Skeletal muscle satellite cell (primary cell): Measurements from ENCODE around the genes FLT3LG and VRK3.

DNA sequence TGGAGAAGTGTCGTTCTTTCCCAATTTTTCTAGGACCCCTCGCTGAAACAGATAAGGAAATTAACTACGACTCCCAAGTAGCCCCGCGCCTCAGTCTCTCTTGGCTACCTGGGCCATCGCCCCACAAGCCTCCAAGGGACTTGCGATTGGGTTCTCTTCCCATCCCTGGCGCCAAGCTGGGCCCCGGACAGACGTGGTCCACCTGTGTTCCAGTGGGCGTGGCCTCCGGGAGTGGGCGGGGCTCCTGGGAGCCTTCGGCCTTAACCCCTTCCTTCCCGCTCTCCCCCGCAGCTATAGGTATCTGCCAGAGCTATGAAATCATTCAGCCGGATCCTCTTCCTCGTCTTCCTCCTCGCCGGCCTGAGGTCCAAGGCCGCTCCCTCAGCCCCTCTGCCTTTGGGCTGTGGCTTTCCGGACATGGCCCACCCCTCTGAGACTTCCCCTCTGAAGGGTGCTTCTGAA is 962 bp downstream of the GFY start:
- CAGE, long polyA plus RNA, result no peak

DNA sequence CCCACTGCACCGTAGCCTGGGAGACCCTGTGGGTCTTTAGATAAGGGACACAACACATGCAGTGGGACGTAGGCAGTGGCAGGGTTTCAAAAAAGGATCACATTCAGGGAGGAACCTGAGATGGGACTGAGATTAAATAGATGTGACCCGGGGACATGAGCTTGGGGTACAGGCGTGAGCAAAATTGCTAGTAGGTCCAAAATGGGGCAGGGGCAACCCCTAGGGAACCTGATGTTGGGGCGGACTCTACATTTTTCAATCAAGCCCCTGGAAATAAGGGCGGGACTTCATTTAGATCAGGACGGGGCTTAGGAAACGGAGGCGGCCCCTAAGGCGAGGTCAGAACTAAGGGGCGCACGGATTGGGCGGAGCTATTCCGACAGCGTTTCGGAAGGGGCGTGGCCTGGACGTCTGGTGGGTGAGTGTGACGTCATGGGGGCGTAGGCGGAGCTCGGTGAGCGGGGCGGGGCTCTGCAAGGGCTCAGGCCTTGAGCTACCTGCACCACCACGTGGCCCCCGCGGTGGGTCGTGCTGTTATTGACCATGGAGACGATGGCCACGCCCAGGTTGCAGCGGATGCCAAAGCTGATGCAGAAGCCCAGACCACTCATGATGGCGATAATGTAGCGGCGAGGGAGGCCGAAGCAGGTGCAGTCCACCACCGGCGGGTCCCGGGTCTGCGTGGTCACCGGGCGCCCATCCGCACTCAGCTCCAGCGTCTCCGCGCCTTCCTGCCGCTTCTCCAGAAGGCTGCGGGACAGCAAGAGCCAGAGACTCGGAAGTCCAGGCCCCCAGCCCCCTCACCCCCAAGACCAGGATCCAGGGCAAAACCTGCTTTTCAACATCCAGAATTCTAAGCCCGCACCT is 5.0 kb downstream of the SLC17A7 start:
- CAGE, long polyA plus RNA, result no peak

- CAGE, long polyA plus RNA, result no peak
These were observed 3.1 kb downstream of the SLC17A7 start for GRCh38 chr19:49438227-49438695.

DNA sequence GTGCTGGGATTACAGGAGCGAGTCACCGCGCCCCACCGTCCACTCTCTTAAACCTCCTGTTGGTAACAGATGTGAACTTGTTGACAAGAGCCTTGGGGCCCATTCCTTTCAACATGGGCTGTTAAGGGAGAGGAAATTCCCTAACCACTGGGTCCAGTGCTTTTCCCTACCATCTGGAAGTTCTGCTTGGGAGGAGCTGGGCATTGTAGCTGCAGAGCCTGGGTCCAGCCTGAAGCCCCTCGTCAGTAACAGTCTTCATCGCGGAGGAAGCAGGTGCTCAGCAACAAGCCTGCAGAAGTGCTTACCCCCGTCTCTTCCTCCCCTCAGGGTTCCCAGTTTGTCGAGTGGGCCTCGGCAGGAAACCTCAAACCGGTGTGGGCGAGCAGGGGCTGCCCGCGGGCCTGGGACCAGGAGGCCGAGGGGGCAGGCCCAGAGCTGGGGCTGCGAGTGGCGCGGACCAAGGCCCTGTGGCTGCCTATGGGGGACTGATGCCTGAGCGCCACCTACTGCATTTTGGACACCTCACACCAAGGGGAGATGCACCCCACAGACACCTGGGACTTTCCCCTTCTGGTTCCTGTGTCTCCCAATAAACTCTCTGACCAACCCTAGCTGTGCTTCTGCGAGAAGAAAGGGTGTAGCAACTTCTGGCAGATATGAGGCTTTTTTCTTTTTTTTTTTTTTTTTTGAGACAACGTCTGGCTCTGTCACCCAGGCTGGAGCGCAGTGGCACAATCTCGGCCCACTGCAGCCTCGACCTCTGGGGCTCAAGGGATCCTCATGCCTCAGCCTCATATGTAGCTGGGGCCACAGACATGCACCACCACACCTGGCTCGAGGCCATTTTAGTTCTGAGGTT is 3.8 kb upstream of the FLT3LG start:
- CAGE, long polyA plus RNA, result no peak

DNA sequence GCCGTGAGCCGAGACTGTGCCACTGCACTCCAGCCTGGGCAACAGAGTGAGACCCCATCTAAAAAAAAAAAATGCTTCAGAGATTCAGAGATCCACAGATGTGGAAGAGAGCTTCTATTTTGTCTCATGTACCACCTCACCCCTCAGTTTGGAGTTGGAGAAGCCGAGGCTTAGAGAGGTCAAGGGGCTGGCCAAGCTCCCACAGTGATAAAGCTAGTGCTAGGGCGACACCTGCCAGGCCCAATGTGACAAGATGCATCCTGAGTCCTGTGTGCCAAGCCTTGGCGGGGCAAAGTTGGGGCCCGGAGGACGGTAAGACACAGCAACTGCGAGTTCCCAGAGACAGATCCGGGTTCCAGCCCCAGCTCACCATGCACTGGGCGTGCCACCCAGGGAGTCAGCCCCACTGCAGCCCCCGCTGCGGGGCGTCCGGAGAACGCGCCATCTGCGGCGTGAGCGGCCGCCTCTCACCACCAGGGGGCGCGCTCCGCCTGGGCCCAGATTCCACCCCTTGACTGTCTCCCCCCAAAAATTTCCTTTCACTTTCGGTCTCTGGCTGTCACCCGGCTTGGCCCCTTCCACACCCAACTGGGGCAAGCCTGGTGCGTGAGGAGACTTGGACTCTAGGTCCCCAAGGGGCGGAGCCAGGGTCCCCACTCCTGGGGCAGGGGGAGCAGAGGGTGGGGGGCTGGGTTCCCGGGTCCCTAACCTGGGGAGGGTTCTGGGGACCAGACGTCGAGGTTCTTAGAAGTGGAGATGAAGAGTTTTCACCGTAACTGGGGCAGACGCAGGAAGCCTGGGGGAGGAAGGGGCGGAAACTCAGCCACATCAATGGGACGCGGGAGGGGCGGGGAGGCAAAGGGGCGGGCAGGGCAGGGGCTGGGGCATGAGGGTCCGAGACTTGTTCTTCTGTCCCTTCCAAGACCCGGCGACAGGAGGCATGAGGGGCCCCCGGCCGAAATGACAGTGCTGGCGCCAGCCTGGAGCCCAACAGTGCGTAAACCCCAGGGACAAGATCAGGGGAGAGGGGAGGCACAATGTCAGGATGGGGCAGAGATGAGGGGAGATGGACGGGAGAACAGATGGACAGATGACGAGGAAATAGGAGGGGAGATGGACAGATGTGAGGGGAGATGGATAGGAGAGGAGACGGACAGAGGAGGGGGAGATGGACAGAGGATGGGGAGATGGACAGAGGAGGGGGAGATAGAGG is at the start of gene FLT3LG:
FLT3LG (plus strand) TSS at position 536 of the 1,213 bp plus-strand sequence.
- CAGE, long polyA plus RNA, result no peak

- CAGE, long polyA plus RNA, result no peak
These were observed 1.7 kb downstream of the RPL13A start for GRCh38 chr19:49489218-49489437.

- CAGE, long polyA plus RNA, result no peak
These were observed 24.5 kb downstream of the NOSIP start for GRCh38 chr19:49555916-49556212.

DNA sequence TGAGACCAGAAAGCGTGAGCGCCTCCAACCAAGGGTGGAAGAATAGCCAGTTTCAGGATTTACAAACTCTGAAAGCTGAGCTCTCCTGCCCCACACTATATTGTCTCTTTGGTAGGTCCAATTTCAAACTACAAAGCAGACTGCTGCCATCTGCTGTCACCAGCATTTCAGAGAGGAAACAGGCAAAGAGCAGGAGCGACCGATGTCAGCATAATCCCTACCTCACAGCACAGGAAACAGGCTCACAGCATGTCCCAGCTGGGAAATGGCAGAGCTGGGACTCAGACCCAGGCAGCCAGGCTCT is 9.1 kb downstream of the NOSIP start:
- CAGE, long polyA plus RNA, result no peak

DNA sequence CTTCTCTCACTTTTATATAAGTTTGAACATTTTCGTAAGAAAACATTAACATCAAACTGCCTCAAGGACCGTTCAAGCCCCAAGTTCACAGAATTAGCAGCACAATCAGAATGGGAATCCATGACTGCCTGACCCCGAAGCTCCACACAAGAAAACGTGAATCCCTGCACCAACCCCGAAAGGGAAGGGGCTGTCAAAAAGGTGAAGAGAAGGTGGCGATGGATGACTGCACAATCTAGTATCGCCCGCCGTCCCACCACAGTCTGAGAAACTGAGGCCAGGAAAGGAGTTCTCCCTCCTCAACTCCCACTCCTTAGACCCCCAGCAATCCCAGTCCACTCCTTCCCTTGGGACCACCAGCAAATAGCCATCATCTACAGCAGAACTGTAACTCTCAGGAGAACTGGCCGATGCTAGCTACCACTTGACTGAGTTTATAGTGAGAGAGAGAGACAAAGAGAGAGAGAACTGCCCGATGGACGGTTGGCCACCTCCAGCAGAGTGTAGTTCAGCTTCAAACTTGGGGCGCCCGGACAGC is 438 bp downstream of the NOSIP start:
- CAGE, long polyA plus RNA, result no peak

DNA sequence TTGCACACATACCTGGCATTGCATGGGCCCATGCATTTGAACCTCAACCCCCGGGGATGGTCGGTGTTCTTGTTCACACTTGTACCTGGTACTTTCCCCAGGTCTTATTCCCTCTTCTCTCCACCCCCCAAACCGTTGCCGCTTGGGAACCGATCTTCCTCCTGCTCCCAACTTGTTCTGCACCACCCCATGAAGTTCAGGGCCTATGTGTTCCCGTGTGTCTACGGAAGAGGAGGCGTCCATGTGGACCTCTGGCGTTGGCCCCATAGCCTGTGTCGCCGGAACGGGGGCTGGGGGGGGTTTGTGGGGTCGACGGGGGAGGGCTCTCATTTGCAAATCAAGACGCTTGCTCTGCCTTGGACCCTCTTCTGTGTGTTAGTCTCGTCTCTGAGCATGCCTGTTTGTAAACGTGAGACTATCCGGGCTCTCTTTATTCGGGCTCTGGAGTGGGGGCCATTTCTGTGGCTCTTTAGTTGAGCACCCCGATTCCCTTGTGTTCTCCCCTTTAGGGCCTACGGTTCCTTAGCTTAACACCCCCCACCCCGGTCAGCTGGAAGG is 1.8 kb downstream of the PRR12 start:
- CAGE, long polyA plus RNA, result no peak

GRCh38 chr19:49614488-49615572 is 23.8 kb downstream of the PRR12 start:
- CAGE, long polyA plus RNA, result no peak

GRCh38 chr19:49641044-49641513 is 930 bp upstream of the SCAF1 start:
- CAGE, long polyA plus RNA, result no peak

- CAGE, long polyA plus RNA, result no peak
These were observed 2.3 kb downstream of the PRMT1 start for GRCh38 chr19:49679254-49679853.

- CAGE, long polyA plus RNA, result no peak
These were observed 27.6 kb downstream of the CPT1C start for GRCh38 chr19:49718423-49718980.

DNA sequence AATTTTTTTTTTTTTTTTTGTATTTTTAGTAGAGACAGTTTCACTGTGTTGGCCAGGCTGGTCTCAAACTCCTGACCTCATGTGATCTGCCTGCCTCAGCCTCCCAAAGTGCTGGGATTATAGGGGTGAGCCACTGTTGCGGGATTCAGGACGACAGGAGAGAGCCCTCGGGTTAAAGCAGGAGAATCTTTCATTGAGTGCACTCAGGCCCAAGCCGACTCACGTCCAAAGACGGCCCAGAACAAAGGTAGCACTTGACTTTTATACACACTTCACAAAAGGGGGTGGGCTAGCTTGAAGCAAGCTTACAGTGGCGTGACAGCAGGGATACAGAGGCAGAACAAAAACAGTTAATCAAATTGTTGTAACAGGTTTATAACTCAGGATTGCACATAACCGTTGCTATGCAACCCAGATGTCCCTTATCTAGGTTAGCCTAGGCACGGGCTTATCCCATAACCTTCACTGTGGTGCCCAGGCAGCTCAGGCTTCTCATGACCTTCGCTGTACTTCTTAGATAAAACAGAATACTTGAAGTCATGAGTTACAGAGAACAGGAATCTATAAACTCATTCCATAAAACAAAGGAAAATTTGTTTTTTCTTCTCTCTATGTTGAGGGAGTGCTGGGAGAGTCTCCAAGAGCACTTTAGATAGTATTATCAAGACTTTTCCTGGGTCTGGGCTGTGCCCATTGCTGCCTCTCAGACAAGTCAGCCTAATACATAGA is 2.1 kb downstream of the MED25 start:
- CAGE, long polyA plus RNA, result no peak

GRCh38 chr19:49836965-49838078 is 19.2 kb downstream of the MED25 start:
- CAGE, long polyA plus RNA, result no peak

DNA sequence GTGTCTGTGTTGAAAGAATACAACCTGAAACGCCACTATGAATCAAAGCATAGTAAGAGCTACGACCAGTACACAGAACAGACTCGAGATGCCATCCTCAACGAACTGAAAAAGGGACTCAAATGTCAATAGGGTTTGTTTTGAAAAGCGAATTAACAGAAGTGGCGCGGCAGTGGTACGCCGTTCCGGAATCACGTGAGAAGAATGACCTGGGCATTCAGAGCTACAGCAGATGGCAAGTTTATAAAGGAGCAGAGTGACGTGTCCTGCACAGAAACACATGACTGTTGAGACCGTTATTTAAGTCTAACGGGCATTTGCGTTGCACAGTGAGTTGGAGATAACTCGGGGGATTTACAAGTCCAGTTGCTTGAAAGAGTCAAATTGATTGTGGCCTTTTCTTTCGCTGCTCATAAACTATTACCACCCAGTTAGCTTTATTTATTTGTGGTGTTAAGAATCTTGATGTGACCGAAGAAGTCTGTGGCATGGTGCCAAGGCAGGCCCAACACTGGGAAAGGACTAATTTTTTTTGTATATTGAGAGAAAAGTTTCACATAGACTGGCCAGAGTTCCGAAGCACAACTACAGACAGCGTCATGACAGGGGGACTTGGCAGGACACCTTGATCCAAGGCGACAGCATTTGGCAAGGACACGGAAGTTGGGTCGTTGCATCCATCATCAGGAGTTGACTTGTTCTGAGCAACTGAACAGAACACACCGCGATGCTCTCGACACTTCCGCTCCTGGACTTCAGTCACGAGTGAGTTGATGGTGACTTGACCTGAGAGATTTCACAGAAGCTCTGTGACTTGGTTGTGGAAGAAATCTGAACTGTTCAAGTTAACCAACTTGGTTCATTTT is 20.8 kb downstream of the MED25 start:
- CAGE, long polyA plus RNA, result no peak

DNA sequence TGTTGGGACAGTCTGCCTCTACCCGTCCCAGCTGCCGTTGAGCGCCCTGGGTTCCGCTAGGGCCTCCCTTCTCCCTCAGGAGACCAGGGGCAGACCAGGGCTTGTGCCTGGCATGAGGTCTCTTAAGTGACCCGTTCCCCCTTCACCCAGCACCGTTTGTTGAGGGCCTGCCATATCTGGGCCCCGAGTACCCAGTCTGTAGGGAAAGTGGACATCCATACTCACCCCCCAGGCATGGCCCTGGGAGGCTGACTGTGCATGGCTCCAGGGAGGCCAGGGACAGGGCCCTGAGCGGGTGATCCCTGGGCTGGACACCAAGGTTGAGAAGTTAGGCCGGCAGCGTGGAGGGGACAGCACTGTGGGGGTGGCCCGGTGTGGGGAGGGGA is 11.4 kb downstream of the PNKP start:
- CAGE, long polyA plus RNA, result no peak

GRCh38 chr19:49952628-49953195 is 8.3 kb downstream of the SIGLEC11 start:
- CAGE, long polyA plus RNA, result no peak

DNA sequence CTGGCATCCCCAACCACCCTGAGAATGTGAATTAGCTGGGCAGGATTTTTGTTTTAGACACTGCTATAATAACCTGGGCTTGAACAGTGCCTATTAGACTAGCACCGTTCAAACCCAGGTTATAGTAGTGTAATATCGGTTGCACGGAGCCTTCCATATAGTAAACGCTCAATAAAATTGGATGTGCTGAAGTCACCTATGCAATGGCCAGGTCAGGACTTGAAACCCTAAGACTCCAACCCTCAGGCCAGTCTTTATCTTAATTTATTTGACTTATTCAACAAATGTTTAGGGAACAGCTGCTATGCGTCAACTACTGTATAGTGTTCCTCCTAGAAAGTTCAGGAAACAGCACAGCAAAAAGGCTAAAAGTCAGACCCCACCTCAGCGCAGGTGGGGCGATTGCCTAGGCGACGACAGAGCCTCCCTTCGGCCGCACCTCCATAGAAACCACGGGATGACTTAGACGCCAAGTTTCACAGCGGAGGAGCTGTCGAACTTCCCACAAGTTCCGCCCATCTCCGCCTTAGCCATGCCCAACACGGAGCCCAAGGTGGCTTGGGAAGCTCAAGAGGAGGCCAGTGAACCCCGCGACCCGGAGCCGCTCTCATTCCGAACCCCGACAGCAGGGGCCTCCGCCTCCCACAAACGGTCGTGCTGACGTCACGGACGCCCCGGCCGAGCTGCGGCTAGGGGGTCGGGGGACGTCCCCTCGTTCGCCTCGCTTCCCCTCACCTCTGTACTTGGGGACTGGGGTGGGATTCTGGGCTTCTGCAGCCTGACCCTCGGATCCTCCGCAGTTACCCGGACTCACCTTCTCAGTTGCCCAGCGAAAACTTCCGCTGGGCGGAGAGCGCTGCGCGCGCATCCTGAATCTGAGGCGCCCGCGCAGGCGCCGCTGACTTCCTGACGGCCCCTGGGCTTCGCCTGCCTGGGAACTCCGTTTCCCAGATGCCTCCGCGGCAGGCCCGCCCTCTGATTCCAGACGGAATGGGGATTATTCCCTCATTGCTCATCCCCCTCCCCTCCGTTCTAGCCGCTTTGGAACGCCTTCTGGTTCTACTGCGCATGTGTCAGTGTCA is at the start of gene VRK3:
VRK3 (minus strand) TSS at position 841 of the 1,082 bp plus-strand sequence.
- CAGE, long polyA plus RNA, result no peak